Temporal lobe (tissue), 2 donors: ENCODE measurements around a stretch of chr16.

GRCh38 chr16:71726620-71727360 lies 2.3 kb upstream of the PHLPP2 start:
- RAMPAGE, long total RNA: no peak

DNA sequence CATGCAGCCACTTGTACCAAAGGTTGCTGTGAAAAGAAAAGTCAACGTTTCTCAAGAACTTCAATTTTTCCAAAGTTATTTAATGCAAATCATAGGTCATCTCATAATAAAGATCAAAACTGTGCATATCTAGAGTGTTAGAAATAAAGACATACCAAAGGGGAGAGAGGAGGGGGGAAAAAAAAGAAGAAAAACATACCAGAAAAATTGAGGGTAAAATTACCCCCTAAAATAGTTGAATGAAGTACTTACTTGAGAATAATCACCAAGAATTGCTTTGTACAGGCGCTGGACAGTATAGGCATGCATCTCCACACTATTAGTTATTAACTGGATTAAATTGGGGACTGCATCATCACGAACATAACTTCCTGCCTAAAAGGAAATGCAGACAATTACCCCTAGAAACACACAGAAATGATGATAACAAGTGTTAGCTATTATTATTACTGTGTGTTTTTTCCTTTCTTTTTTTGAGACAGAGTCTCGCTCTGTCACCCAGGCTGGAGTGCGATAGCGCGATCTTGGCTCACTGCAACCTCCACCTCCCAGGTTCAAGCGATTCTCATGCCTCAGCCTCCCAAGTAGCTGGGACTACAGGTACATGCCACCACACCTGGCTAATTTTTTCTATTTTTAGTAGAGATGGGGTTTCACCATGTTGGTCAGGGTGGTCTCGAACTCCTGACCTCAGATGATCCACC lies 25.6 kb upstream of the PHLPP2 start:
- RAMPAGE, long total RNA: no peak

DNA sequence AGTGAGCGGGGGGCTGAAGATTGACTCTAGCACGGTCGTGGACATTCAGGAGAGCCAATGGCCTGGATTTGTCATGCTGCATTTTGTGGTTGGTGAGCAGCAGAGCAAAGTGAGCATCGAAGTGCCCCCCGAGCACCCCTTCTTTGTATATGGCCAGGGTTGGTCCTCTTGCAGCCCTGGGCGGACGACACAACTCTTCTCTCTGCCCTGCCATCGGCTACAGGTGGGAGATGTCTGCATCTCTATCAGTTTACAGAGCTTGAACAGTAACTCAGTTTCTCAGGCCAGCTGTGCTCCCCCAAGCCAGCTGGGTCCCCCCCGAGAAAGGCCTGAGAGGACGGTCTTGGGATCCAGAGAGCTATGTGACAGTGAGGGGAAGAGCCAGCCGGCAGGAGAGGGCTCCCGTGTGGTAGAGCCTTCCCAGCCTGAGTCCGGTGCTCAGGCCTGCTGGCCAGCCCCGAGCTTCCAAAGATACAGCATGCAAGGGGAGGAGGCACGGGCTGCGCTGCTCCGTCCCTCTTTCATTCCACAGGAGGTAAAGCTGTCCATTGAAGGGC lies 5.5 kb downstream of the ATXN1L start:
- RAMPAGE, long total RNA: no peak

DNA sequence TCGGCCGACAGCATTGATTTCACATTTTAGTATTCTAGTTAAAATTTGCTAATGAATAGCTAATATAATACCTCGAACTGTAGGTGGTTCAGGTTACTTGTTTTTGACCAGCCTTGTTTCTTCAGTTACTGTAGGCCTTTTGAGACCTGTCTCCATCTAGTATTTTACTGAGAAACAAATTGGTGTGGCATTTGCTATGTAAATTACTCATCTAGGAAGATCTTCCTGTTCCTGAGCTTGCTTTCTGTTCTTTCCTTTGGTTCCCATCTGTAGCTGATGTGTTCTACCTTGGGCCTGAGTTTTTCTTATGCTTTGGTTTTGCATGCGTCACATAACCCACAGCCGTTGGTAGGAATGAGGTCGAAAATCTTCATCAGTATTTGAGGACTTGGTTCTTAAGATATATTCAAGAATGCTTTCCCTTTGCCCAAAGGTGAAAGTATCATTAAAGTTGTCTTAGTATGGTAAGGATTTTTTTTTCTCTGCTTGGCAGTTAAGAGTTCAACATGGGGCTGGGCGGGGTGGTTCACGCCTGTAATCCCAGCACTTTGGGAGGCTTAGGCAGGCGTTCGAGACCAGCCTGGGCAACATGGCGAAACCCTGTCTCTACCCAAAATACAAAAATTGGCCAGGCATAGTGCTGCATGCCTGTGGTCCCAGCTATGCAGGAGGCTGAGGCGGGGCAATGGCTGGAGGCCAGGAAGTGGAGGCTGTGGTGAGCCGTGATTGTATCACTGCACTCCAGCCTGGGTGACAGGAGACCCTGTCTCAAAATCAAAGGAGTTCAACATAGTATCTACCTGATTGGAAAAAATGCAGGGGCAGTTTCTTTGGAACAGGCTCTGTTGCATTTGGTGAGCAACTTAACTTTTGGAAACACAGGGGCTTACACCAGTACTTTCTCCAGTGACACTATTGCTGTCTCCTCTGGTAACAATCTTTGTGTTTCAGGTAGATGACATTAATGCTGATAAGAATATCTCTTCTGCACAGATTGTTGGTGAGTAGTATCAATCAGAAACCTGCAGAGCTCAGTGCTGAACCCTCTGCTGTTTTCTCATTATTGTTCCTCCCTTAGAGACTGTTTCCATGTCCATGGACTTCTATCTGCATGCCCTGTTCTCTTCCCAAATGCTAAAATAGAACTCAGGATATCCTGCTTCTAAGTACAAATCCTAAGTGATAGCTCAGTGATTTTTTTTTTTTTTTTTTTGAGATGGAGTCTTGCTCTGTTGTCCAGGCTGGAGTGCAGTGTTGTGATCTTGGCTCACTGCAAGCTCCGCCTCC lies 28.9 kb downstream of the IST1 start:
- RAMPAGE, long total RNA: no peak

GRCh38 chr16:72023905-72024522 lies 15.5 kb downstream of the DHODH start:
- RAMPAGE, long total RNA: no peak

DNA sequence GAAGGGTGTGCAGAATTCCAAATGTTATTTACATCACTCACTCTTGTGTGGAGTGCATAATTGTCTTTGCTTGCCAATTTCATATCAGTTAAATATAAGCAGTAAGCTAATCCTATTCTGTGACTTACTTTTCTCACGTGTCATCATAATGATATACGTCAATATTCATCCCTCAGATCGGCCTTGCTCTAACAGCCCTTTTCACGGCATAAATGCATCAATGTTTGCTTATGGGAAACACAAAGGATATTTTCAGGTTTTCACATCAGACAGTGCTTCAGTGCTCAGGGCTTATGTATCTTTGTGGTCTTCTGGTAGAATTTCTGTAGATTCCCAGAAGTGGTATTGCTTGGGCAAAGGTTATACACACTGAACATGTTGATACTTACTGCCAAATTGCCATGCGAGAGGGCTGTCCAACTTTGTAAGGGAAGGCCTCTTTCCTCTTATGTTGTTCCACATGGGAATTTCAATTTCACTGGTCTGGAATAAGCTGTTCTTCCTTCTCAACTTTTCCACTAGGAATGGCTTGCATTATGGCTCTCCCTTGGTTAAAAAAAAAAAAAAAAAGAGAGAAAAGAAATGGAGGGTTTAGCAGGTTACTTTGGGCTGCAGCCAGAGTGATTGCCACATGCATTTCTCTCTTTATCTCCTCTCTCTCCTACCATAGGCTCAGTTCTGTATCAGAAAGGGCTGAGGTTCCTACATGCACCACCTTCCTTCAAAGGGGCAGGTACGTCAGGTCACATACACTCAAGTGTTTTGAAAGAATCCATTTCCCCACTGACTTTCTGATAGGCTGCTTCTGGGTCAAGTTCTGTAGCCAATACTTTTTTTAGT lies 19.2 kb downstream of the DHODH start:
- RAMPAGE, long total RNA: no peak

GRCh38 chr16:72051879-72052190 lies 2.5 kb upstream of the HP start:
- RAMPAGE, long total RNA: no peak

DNA sequence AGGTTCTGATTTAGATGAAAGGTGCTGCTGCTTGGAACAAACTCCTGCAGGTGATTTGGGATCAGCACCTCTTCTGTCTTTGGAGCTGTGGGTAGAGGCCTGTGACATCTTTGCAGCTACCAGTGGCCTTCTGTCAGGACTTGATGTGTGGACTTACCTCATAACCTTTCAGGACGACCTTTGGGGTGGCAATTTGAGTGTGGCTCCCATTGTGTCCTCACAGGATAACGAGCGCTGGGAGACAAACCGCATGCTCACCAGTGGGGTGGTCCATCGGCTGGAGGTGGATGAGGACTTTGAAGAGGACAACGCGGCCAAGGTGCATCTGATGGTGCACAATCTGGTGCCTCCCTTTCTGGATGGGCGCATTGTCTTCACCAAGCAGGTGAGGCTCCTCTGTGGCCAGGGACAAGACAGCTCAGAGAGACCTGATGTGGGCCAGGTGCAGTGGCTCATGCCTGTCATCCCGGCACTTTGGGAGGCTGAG lies 6.6 kb downstream of the DHX38 start:
- RAMPAGE, long total RNA: no peak

- RAMPAGE, long total RNA: no peak
These were observed 260.3 kb downstream of the ZFHX3 start for GRCh38 chr16:72787388-72788302.

DNA sequence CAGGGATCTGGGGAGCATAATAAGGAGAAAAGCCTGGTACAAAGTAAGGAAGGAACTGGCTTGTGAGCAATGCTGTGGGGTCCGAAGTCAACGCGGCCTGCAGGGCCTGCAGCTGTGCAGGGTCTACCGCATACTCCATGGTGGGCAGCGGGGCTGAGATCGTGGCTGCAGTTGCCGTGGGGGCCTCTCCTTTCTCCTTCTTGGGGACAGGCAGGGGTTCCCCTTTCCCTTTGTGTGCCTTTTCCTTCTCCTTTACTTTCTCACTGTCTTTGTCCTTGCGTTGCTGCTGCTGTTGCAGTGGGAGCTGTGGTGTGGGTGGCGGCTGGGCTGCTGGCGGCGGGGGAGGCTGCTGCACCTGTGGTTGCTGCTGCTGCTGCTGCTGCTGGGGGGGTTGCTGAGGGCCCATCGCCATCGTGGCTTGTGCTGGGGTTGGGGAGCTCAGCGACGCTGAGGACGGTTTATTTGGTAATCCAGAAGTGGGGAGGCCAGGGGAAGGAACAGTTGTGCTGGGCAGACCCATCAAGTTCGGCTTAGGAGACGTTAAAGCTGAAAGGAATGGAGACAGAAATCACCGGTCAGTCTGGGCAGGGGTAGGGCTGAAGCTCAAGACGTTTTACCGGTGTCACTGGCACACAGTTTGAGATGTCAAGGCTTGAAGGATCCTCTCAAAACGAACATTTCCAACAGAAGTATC lies 259.5 kb downstream of the ZFHX3 start:
- RAMPAGE, long total RNA: no peak

GRCh38 chr16:72796847-72797901 lies 250.8 kb downstream of the ZFHX3 start:
- RAMPAGE, long total RNA: no peak

DNA sequence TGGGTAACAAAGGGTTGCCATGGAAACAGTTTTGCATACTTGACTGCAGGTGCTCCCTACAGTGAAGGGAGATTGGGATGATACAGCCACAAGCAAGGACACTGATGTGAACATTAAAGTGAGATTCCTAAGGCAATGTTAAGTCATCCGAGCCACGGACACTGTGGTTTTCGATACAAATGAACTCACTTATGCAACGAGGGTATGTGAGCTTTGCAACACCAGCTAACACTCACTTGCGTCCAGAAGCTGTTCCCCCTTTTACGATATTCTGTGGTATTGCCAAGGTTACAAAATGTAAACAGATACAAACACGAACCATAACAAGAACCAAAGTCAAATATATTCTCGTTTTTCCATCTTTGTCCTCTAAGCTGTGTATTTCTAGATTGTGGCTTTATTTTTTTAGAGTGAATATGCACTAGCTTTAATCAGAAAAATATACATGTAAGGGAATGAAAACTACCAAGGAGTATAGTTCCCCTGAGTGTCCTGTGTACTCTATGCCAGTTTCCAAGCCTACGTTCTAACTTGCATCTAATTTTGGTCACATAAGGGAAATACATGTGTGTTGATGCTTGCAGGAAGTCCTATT lies 116.2 kb downstream of the ZFHX3 start:
- RAMPAGE, long total RNA: no peak

GRCh38 chr16:73054630-73054973 lies 6.7 kb upstream of the ZFHX3 start:
- RAMPAGE, long total RNA: no peak

DNA sequence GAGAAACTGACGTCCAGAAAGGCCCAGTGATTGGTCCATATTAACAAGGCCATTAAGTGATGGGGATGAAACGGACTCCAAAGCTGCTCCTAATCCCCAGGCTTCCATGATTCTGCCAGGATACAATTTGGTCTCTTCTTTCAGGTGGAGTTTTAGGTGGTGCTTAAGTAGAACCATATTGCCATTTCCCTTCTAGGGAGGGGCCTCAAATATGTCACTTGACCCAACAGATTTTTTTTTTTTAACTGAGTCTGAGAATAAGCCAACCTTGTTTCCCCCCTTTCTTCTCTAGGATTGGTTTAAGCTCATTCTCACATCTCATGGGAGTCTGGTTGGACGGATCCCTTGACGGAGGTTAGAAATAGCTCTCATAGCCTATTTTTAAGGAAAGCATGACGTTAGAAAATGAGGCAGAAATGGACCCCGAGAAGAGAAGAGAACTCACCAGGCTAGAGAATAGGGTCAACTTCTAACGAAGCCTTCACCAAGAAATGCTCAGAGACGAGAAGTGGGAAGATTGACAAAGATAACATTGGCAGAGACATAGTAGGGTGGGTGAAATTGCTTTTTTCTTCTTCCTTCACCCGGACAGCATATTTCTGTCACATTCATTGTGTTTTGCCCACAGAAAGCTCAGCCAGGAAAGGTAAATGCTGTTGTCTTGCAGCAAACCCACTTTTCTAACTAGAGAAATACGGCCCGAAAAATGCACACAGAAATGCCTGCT lies 95.1 kb upstream of the ZFHX3 start:
- RAMPAGE, long total RNA: no peak

- RAMPAGE, long total RNA: no peak
These were observed 109.9 kb upstream of the ZFHX3 start for GRCh38 chr16:73157812-73158312.

GRCh38 chr16:73483463-73484052 lies 435.6 kb upstream of the ZFHX3 start:
- RAMPAGE, long total RNA: no peak

DNA sequence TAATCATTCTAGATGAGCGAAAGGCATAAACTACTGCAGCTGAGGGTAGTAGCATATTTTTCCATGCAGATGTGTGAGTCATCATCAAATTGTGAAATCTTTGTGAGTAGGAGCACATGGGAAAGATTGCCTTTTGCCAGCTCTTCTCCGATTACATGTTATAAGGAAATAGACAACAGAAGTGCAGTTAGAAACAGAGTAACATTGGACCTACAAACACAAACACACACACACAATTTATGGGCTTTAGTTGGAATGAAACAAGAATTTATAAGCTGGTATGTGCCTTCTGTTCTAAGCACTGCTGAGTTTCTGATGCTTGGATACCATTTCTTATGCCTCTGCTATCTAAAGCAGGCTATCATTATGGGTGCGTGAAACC lies 346.9 kb upstream of the PSMD7 start:
- RAMPAGE, long total RNA: no peak

DNA sequence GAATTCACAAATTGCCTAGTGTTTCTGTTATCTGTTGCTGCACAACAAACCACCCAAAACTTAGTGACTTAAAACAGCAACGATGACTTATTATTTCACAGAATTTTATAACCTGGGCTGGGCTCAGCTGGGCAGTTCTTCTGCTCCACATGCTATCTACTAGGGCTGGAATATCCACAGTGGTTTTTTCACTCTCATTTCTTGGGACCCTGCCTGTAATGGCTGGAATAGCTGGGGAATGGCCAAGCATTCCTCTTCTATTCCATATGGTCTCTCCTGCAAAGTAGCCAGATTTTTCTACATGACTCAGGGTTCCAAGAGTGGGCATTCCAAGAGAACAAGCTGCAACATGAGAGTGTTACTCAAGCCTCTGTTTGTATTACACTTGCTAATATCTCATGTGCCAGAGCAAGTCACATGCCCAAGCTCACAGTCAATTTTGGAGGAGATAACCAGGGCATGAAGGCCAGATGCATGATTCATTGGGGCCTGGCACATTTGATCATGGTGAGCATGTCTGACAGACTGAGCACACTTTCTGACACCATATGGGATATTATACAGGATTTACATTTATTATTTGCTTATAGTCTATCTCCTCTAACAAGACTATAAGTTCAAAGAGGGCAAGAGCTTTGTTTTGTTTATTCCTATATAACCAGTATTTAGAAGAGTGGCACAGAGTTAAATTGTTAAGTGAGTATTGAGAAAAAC lies 4.8 kb upstream of the PSMD7 start:
- RAMPAGE, long total RNA: no peak

GRCh38 chr16:74607335-74607830 lies 469 bp upstream of the GLG1 start:
- RAMPAGE, long total RNA: no peak

DNA sequence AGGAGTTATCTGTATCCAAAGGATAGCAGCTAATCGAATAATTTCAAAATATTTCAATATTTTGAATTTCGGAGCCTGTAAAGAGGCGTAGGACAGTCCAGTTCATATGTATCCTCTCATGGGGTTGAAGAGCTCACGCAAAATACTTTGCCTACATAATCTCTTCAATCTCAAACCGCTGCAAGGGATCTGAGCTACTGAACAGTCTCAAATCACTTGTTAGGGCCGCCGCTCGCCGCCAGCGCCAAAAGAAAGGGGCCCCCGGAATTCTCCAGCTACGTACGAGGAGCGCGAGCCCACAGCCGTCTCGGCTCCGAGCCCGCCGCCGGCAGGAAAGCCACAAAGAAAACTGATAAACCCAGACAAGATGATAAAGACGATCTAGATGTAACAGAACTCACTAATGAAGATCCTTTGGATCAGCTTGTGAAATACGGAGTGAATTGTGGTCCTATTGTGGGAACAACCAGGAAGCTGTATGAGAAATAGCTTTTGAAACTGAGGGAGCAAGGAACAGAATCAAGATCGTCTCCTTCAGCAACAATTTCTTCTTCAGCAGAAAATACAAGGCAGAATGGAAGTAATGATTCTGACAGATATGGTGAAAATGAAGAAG lies 712 bp upstream of the RFWD3 start:
- RAMPAGE, long total RNA: no peak